Ishikawa (cell line): Measurements from ENCODE around the gene TBC1D21.

DNA sequence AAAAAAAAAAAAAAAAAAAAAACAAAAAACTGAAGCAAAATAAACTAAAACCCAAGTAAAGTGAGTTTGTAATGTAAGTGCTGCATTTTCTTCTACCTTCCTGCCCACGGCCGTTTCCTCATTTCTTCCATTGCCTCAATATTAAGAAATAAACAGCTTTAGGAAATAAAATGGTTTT is 3.3 kb downstream of the PKM start:
- RRBS, result no CpG with 5 or more reads among the region's 2 CpGs

DNA sequence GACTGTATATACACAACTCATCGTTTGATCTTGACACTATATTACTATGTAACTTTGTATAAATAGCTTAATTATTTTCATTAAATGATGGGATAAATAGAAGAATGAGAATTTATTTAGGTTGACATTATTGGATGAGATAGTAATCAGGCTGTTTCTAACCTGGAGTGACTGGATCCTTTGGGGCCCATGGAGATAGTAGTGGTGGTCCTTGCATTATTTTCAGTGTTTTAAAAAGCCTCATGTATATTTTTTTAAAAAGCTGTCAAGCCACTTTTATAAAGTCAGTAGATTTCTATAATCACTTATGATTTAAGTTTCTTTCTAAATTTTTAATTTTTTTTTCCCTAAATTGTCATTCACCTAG is 11.6 kb downstream of the ARIH1 start:
- RRBS, result no CpG with 5 or more reads among the region's 1 CpG

GRCh38 chr15:72540558-72541307 is 66.6 kb downstream of the ARIH1 start:
- RRBS, result no CpG with 5 or more reads among the region's 12 CpGs

GRCh38 chr15:72575666-72576250 is 78.7 kb upstream of the GOLGA6B start:
- RRBS, result no CpG with 5 or more reads among the region's 8 CpGs

DNA sequence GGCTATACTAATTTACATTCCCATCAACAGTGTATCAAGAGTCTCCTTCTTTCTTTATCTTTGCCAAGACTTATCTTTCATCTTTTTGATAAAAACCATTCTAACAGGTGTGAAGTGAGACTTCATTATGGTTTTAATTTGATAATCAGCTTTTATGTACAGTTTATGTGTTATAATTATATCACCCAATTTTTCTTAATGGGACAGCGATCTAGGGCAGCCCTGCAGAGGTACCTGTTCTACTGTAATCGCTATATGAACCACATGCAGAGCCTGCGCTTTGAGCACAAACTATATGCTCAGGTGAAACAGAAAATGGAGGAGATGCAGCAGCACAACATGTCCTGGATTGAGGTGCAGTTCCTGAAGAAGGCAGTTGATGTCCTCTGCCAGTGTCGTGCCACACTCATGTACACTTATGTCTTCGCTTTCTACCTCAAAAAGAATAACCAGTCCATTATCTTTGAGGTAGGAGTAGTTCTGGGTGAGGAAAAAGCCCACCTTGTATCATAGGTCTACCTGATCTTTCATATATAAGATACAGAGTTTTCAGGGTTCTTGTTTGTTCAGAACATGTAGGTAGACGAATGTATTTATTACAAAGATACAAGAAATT is 73.9 kb upstream of the GOLGA6B start:
- RRBS, result no CpG with 5 or more reads among the region's 6 CpGs

DNA sequence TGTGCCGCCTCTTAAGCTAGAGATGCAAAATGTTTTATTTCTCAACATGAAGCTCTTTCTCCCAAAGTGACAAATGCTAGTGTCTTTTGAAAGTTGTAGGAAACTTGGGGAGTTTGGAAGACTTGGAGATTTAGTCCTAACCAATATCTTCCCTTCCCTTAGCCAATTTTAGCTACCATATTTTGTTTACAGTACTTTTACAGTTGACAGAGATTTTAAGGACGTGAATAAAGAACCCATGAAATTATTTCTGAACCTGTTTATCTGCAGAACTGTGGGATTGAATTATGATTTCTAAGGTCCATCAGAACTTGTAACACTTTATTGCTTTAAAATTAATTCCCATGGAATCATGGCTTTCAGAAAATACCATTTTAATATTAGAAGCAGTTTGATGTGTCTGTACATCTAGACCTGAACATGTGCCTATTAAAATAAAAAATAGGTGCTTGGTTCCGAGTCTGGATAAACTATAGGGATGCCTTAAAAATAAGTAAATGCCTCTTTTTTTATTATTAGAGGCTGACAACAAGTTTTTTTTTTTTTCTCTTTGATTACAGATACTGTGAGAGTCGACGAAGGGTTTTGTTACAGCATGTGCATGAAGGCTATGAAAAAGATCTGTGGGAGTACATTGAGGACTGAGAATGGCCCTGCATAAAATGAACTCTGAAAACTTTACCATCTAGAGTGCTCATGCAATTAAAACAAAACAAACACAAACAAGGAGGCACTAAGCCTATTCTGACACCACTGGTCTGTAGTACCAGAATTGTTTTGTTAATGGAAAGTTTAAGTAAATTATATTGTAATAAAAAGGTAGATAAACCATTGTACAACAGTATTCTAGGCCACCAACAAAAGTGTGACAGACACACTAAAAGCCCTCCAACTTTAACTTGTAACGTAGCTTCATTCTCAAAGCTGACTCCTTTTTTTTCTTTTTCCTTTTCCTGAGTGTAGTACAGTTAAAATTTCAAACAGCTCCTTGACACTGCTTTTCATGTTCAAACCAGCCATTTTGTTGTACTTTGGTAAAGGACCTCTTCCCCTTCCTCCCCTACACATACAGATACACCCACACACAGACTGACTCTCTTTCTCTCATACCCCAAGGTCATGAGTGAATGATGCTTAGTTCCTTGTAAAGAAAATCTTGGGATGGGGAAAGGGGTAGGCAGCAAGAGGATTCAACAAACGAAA is 71.4 kb upstream of the GOLGA6B start:
- RRBS, result no CpG with 5 or more reads among the region's 7 CpGs

- RRBS, result no CpG with 5 or more reads among the region's 4 CpGs
These were observed 90.0 kb upstream of the ADPGK start for GRCh38 chr15:72873601-72873930.

GRCh38 chr15:73010716-73011069 is 41.6 kb upstream of the NEO1 start:
- RRBS, result no CpG with 5 or more reads among the region's 6 CpGs

DNA sequence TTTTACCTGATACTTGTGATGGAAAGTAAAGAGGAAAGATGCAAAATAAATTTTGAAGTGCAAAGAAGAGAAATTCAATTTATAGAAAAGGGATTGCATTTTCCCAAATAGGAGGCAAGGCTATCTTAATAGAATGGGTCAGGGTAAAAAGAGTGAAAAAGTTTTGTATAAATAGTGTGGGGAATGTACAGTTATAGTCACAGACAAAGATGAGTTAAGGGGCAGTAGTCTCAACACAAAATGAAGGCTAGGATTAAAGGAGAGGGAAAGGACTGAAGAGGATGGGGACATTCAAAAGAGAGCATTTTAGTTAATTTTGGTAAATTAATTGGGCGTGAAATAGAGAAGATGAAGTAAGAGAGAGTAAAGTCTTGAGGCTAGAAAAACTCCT is 36.2 kb downstream of the NEO1 start:
- RRBS, result no CpG with 5 or more reads among the region's 1 CpG

- RRBS, result no CpG with 5 or more reads among the region's 1 CpG
These were observed 125.9 kb downstream of the NEO1 start for GRCh38 chr15:73178228-73178563.

GRCh38 chr15:73288095-73288728 is 80.5 kb downstream of the HCN4 start:
- RRBS, result no CpG with 5 or more reads among the region's 5 CpGs

- RRBS, result no CpG with 5 or more reads among the region's 7 CpGs
These were observed 65.1 kb downstream of the HCN4 start for GRCh38 chr15:73303517-73304222.

GRCh38 chr15:73318433-73319201 is 50.1 kb downstream of the HCN4 start:
- RRBS, result 14% methylated on average over 17 of the region's 38 CpGs

GRCh38 chr15:73573488-73574099 is 59.6 kb downstream of the NPTN start:
- RRBS, result no CpG with 5 or more reads among the region's 13 CpGs

GRCh38 chr15:73628324-73628891 is 4.8 kb downstream of the NPTN start:
- RRBS, result no CpG with 5 or more reads among the region's 3 CpGs

- RRBS, result no CpG with 5 or more reads among the region's 17 CpGs
These were observed 2.3 kb upstream of the TBC1D21 start for GRCh38 chr15:73870776-73871705.

DNA sequence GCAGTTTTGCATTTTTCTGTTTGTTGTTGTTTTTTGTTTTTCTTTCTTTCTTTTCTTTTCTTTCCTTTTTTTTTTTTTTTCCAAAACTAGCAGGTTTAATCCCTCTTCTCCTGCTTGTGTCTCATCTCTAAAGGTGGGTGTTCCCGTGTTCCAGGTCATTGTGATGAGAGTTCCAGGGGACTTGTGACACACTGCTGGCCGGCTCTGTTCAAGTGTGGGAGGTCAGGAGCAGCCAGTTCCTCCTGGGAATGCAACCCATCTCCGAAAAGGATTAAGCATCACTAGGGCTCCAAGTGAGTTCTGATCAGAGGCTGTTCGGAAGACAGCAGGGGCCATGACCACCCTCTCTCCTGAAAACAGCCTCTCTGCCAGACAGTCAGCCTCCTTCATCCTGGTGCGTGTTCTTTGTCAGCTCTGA is at the start of gene TBC1D21:
TSS of gene TBC1D21 (plus strand) at position 189 of the 418 bp plus-strand sequence.
- RRBS, result no CpG with 5 or more reads among the region's 5 CpGs

DNA sequence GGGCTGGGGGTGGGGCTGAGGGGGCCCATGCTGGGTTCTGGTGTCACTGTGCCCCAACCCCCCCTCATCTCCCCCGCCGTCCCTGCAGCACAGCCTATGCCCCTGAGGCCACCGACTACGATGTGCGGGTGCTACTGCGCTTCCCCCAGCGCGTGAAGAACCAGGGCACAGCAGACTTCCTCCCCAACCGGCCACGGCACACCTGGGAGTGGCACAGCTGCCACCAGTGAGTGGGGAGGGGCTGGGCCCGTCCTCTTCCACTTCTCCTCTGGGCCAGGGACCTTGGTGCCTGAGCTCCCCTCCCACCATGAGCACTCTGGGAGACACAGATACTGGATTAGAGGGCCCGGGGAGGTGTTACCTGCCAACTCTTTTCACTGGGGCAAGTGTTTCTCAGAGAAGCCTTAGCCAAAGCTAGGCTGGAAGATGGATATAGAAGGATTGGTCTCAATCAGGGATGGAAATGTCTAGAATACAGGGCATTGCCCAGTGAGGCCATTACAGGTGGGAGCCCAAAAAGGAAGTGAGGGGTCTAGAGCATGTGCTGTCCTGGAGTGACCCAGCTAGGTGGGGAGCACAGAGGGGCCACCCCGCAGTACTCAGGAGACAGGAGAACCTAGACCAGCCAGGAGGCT is 20.2 kb downstream of the LOXL1 start:
- RRBS, result no CpG with 5 or more reads among the region's 13 CpGs

DNA sequence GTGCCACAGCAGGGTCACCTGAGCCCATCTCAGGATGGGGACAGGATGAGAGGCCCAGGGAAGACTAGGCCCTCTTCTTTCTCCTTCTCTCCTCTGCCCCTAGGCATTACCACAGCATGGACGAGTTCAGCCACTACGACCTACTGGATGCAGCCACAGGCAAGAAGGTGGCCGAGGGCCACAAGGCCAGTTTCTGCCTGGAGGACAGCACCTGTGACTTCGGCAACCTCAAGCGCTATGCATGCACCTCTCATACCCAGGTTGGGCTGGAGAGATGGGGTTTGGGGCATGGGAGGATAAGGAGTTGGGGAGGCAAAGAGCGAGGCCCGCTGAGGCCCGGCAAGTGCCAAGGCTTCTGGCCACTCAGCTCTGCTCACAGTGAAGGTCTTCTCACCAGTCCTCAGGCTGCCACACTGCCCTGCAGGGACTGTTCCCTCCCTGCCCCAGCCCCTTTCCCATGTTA is 20.7 kb downstream of the LOXL1 start:
- RRBS, result no CpG with 5 or more reads among the region's 8 CpGs

DNA sequence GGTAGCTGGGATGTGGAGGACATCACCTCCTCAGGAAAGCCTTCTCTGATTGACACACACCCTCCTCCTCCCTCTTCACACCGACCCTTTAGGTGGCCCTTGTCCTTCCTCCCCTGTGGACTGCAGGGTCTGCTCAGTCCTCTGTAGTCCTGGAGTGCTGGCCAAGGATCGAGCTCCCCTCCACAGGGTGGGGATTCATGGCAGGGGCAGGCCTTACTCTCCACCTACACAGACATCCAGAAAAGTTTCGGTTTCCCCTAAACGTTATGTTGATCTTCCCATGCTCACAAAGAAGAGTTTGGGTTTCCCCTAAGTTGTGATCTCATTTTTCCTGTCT is 10.4 kb downstream of the STOML1 start:
- RRBS, result no CpG with 5 or more reads among the region's 4 CpGs